ENCODE data around the genes DNAAF8 and SEC14L5.

DNA sequence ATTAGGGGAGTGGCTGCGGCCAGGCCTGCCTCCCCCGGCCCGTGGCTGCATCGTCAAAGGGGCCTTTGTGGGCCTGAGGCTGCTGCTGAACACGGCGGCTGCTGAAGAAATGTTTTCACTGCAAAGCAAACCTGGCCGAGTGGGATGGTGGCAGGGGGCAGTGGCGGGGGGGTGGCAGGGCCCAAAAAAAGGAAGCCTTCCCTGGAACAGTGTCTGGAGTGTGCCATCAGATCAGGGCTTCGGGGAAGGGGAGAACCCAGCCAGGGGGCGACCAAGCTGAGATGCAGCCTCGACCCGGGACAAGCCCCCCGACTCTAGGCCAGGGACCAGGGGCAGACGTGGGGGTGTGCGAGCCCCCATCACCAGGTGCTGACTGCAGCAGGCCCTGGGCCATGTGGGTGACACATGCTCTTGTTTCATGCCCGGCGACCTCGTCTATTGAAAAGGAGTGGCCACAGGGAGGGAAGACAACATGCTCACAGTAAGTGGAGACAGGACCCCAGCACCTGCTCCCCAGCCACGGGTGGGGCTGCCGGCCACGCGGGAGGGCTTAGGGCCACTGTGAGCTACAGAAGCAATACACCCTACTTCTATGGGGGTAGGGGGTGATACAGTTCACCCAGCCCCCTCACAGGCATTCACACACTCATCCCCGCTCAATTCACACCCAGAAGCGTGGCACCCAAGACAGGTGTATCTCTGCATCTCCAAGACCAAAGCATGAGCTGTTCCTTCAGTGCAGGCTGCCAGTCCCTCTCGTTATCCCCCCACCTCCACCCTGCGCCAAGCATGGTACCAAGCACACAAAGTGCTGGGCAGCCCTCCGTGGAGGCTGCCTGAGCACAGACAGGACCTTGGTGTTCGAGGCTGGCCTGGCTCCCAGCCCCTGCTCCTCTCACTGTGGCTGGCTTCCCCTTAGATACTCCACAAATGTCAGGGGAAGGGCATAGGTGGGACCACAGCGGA, 13.4 kb downstream of the VASN start:
- PRO-cap, result no peak

- PRO-cap, result no peak
Observed at GRCh38 chr16:4395028-4395401, 21.4 kb downstream of the CORO7 start.

- PRO-cap, result no peak
Observed at GRCh38 chr16:4461525-4461729, 13.0 kb downstream of the NMRAL1 start.

DNA sequence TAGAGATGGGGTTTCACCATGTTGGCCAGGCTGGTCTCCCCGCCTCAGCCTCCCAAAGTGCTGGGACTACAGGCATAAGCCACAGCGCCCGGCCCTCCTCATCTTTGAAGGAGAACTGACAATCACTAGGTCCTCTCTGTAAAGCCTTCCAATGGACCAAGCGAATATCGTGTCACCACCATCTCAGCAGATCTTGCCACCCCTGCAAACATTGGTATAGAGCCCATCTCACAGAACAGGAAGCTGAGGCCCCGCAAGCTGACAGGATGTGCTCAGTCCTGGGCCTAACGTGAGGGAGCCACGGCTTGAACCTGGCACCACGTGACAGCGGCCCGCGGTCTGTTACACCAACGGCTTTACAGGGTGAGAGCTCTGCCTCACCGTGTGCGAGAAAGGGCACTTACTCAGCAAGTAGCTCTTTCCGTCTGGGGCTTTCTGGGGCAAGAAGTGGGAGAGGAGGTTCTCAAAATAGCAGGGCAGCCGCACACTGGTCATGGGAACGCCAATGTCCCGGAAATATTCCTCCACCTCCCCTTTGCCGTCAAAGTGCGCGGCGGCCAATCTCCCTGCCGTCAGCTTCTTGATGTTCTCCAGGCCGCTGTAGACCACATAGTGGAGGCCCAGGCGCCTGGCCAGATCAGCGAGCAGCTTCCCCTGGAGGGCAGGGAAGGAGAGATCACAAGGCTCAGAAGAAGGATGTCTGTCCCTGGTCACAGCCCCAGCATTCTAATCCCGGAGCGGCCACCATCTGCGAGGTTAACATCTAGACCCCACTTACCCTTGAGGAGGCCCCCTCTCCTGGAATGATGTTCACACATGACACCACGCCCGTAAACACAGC, 8.5 kb downstream of the NMRAL1 start:
- PRO-cap, result no peak

GRCh38 chr16:4507814-4508391, 30.7 kb downstream of the CDIP1 start:
- PRO-cap, result no peak

DNA sequence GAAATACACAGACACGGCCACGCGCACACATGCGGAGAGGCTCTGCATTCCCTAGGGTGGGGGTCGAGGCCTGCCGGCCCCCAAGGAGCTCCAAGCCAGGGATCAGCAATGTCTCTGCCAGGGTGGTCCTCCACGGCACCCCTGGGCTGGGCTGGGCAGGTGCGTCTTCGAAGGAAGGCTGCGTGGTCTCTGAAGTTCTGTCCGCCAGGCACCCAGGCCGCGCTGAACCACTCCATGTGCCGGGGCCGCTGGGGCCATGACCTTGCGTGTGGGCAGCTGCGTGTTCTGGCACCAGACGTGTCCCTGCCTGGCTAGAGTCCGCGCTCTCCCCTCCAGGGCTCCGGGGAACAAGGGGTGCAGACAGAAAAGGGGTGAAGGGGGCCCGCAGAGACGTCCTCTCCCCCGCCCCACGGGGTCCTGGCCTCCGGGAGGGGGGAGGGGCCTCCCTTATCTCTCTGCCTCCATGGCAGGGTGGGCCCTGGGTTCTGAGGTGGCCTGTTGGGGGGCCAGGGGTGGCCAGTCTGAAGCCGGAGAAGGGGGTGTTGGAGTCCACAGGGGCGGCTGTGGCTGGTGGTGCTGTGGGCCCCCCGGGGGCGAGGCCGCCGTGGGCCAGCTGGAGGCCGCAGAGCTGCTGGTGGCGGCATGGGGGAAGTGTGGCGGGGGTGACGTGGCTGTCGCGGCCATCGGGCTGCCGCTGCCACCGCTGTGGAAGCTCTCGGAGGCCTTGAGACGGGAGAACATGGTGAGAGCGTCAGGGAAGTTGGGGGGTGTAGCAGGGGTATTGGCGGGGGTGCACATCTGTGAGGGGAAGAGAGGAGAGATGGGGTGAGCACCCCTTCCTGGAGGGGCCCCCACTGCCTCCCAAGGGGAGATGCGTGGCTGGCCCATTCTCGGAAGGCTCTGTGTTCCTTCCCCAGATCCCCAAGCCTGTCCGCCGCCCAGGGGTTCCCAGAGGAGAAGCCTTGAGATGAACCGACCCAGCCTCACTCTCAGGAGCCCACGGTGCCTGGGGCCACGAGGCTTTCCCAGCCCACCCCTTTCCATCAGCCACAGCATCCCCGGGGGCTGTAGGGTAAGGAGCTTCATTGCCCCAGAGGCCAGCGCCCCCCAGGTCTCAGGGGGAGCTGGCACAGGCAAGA, 5.1 kb downstream of the UBALD1 start:
- PRO-cap, result no peak

- PRO-cap, result no peak
Observed at GRCh38 chr16:4698229-4699144, 5.1 kb downstream of the NUDT16L1 start.

DNA sequence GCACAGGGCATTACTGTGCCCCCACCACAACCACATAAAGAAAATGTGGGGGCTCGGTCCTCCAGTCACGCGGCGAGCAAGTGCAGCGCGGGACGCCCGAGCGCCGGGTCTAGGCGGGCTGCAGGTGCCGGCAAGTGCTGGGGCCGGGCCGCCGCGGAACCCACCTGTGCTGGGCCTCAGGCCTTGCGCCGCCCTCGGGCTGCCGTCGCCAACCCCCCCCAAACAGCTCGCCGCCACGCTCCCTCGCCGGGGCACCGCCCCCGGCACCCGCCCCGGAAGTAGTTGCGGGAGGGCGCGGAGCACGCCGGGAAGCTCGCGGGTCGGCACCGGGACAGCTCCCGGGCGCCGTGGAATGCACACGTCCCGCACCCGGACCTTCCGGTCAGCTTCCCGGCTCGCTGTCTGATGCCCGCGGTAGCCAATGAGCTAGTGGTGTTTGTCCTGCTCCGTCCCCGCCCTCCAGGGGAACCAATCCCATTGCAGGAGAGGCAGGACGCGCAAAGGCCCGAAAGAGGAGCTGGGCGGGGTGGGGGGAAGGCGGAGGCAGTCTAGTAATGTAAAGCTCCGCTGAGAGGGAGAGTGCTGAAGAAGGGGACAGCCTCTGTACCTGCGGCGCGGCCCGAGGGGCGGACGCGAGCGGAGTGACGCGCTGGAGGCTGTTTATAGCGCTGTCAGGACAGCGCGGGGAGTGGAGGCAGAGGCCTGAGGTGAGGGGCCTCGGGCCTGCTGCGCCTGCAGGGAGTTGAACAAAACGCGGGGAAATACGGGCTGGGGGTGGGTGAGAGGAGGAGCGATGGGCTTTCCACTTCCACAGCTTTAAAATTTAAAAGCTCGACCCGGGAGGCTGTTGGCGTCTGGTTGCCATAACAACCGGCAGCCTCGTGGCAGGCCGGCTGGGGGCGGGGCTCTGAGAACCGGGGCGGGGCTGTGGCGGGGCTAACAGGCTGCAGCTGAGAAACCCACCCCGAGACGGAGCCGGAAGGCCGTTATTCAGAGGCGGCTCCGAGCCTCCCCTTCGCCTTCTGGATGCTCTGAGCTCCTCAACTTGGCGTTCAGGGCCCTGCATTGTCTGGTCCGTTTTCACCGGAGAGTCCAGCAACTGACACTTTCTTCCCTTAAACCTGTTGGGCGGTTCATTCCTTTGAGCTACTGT, at the start of gene DNAAF8:
TSS of gene DNAAF8 (plus strand) at position 546 of the 1,153 bp plus-strand sequence.
- PRO-cap, result bidirectional peak, plus-strand start at position 524 of the sequence, minus-strand start at position 219 of the sequence; bidirectional peak, plus-strand start at position 967 of the sequence, minus-strand start at position 818 of the sequence

DNA sequence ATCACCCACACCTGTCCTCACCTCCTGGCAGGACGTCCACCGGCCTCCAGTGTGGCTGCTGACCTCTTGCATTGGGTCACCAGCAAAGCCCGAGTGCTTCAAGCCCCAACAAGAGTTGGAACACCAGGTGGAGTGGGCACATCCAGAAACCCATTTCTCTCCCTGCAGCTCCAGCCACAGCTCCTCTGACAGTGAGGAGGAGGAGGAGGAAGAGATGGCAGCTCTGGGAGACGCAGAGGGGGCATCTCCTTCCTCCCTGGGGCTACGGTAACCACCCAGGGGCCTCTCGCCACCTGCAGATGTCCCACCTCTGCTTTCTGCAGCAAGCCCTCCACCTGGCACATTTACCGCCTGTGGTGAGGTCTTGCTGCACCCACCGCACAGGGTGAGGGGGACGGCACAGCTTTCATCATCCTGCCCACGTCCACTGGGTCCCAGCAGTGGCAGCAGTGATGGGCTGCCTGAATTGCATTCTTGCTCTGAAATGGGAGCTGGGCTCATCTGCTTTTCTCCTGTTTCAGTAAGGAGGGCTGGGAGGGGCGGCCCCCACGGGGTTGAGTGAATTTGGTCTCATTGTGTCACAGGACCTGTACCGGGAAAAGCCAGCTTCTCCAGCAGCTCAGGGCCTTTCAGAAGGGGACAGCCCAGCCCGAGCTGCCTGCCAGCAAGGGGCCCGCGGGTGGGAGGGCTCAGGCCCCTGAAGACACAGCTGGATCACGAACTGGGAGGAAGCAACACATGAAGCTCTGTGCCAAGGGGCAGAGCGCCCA, 12.6 kb downstream of the DNAAF8 start:
- PRO-cap, result no peak

- PRO-cap, result no peak
Observed at GRCh38 chr16:4826993-4827650, 20.0 kb downstream of the GLYR1 start.

DNA sequence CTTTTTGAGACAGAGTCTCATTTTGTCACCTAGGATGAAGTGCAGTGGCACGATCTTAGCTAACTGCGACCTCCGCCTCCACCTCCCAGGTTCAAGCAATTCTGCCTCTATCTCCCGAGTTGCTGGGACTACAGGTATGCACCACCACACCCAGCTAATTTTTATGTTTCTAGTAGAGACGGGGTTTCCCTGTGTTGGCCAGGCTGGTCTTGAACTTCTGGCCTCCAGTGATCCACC, 12.7 kb downstream of the GLYR1 start:
- PRO-cap, result no peak

GRCh38 chr16:4863635-4864183, 16.4 kb downstream of the UBN1 start:
- PRO-cap, result no peak

DNA sequence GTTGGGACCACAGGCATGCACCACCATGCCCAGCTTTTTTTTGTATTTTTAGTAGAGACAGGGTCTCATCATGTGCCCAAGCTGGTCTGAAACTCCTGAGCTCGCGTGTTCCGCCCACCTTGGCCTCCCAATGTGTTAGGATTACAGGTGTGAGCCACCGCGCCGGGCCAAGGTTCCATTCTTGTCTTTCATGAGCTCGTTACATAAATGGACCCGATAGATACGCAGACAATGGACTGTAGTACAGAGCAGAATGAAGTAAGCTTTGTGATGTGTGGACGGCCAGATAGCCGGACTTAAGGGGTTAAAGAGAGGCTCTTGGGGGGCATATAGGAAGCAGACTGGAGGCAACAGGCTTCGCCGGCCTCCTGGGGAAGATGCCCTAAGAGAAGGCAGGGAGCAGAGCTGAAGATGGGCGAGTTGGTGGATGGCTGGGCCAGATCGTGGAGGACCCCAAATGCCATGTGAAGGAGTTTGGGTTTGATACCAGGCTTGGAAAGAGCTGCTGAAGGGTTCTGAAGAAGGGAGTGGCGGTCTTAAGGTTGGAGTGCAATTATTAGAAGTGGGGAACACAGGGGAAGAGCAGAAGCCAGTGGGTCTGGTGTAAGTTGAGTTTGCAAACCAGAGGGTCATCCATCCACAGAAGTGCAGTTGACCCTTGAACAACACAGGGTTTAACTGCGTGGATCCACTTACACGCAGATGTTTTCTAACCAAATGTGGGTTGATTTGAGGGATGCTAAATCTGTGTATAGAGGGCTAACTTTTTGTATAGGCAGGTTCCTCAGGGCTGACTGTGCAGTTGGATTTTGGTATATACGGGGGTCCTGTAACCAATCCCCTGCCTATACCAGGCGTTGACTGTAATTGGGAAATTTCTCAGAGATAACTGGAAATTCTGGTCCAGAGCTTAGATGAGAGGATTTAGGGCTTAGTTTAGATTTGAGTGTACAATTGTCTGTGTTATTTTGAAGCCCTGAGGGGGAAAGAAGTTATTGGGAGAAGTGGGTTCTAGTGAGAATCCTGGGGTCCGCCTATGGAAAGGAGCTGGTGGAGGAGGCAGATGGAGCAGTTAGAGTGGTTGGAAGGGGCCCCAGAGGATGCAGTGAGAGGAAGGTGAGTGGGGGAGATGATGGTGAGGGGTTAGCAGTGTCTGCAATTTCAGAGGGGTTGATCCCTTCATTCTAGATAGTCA, 19.8 kb downstream of the UBN1 start:
- PRO-cap, result no peak

GRCh38 chr16:4880844-4881480, 33.7 kb downstream of the UBN1 start:
- PRO-cap, result no peak

DNA sequence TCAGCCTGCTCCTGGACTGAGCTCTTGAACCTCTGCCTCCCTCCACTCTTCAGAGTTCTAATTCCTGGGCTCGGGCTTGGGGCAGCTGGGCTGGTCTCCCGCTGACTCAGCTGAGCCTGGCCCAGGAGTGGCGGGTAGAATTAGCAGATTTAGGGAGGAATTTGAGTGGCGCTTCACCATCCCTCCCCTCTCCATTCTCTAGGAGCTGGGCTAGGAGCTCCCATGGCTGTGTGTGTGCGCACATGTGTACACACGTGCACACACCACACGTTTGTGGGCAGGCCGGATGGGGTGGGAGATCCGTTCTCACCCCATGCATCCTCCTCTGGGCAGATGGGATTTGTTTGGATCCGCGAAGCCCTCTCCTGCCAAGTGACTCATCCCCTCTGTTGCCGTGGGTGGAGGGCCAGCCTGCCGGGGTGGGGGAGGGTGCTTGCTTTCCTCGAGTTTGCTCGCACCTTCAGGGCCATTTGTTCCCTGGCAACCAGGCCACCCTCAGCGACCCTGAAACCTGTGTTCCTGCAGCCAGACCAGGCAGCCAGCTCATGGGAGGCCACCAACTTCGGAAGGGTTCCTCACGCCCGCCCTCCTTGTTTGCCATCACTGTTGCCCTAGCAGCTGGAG, 6.3 kb upstream of the PPL start:
- PRO-cap, result unidirectional peak, minus-strand start at position 51 of the sequence; bidirectional peak, plus-strand start at position 528 of the sequence, minus-strand start at position 374 of the sequence

GRCh38 chr16:4957532-4958562, at the start of gene SEC14L5:
SEC14L5 (plus strand) TSS chr16:4958330.
- PRO-cap, result unidirectional peak, minus-strand start at chr16:4957761; unidirectional peak, minus-strand start at chr16:4957893; unidirectional peak, minus-strand start at chr16:4958032

- PRO-cap, result no peak
Observed at GRCh38 chr16:4981798-4982472, 23.8 kb downstream of the SEC14L5 start.

- PRO-cap, result no peak
Observed at GRCh38 chr16:5117407-5117891, 19.9 kb upstream of the EEF2KMT start.

DNA sequence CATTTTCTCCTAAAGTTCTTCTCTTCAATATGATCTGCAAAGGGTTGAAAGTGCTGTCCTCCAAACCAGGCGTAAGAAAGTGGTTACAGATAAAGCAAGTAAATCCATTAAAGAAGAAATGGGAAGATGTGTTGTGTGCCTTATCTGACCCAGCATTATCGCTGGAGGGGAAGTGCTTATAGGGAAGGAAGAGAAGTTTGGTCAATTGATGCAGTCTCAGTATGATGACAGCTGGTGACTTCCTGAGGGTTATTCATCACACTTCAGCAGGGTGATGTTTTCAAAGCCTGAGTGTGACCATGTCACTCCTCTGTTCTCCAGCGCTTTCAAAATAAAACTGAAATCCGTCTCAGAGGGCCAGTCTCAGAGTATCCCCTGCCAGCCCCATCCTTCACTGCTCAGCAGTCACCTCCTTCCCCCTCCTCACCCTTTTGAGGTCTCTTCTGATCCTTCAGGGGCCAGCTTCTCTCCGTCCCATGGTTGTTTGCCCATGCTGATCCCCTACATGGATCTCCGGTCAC, 808.5 kb downstream of the RBFOX1 start:
- PRO-cap, result no peak

DNA sequence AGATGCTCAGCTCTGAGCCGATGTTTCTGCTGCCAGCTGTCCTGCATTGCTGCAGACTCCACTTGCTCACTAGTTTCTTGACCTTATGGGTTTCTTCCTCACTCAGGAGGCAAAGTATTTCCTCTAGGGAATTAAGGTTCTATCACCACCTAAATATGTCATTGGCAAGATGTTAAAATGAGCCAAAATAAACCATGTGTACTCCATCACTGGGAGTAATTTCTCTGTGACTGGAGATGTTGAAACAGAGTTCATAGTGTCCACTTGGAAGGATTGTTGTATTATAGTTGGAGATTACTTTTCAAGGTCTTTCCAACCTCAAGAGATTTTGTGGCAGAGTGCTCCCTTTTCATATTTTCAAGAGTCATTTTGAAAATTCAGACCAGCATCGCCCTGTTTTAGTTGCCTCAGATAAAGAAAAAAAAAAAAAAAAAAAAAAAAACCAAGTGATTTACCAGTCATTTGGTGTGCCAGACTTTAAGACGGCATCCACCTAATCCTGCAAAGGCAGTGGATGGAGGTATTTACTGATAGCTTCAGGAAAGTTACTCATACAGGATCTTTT, 1255.1 kb downstream of the TMEM114 start:
- PRO-cap, result no peak

Measured in Calu3 (cell line).